Epithelial cell of alveolus of lung (primary cell): Measurements from ENCODE around the gene TRRAP.

DNA sequence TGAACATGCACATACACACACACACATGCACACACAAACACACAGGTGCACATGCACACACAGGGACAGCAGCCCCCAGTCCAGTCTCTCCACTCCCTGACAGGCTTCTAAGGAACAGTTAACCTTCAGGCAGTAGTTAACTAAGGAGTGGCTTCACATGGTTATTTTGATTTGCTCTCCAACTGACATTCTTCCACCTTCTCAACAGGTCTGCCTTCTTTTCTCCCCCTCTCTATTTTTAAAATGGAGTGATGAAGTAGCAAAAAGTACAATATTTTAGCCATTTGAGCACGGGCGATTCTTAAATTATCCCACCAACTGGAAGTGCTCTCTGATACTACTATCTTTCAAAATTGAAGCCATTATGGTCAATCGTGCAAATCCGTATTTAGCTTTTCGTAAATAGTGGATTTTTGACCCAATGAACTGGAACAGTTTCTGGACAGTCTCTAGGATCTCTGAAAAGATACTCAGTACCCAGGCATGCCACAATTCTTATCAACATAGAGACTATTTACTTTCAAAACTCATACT is 101.1 kb downstream of the SLC25A13 start:
- RAMPAGE, long total RNA = no peak
- RRBS = no CpG with 5 or more reads among the region's 5 CpGs

DNA sequence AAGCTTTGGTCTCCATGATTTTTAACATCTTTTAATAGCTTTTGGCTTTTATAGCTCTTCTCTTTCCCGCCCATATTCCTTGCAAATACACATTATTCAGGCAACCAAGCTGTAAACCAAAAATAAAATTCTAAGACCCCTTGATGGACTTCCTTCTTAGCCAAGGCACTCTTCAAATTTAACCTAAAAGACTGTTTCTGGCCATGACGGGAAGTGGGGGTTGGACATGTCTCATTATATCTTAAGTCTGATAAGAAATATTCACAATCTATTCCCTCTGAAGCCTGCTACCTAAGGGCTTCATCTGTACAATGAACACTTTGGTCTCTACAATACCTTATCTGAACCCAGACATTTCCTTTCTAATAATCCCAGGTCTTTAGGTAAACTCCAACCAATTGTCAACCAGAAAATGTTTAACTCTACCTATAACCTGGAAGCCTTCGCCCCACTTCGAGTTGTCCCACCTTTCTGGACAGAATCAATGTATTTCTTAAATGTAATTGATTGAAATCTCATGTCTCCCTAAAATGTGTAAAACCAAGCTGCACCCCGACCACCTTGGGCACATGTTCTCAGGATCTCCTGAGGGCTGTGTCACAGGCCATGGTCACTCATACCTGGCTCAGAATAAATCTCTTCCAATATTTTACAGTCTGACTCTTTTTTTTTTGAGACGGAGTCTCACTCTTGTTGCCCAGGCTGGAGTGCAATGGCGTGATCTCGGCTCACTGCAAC is 79.4 kb downstream of the SLC25A13 start:
- RAMPAGE, long total RNA = no peak
- RRBS = no CpG with 5 or more reads among the region's 8 CpGs

DNA sequence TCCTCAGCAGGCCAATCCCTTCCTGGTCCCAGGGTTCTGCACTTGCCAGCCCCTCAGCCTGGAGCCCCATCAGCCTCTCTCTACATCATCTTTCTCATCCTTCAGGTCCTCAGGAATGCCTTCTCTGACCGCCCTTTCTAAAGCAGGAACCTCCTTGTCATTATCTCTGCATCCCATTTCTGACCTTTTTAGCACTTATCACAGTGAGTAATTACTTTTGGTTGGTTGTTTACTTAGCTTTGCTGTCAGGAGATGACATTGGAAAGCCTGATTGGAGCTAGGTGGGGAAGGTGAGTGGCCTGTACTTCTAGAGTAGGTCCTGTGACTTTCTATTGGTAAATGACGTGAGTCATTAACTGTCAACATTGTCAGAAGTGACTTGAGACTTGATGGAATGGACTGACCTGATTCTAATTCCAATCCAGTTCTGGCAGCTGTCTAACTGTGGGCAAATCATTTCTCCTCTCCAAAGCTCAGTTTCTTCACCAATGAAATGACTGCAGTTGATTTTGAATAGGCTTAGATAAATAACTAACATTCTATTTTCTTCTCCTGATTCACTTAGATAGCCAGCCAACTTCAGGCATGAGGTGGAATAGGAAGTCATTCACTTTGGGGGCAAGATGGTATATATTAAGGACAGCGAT is 9.4 kb upstream of the SLC25A13 start:
- RAMPAGE, long total RNA = no peak
- RRBS = no CpG with 5 or more reads among the region's 3 CpGs

DNA sequence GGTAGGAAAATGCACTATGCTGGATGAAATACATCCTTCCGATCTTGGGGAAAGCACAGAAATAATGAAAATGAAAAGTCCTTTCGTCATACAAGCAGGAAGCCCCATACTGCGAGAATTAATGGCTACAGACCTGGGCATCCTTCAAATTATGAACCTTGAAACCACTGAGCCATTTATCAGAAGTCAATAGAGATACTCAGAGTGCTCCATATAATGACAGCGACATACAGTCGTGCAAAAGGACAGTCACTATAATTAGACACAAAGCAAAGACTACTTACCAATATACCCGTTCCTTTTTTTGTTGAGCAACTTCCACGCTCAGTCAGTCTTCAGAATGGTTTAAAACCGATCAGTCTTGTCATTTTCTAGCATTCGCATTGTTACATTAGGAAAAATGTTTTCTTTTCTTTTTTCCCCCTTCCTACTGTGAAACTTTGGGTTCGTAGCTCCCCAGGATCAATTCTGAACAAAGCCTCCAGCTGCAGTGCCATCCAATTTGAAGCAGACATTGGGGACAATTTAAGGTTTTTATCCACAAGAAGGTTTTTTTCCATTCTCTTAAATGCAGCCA is 6.3 kb downstream of the DLX6 start:
- RAMPAGE, long total RNA = no peak
- RRBS = no CpG with 5 or more reads among the region's 10 CpGs

- RAMPAGE, long total RNA = no peak
Observed at GRCh38 chr7:97232672-97233002, 115.1 kb downstream of the SDHAF3 start.

DNA sequence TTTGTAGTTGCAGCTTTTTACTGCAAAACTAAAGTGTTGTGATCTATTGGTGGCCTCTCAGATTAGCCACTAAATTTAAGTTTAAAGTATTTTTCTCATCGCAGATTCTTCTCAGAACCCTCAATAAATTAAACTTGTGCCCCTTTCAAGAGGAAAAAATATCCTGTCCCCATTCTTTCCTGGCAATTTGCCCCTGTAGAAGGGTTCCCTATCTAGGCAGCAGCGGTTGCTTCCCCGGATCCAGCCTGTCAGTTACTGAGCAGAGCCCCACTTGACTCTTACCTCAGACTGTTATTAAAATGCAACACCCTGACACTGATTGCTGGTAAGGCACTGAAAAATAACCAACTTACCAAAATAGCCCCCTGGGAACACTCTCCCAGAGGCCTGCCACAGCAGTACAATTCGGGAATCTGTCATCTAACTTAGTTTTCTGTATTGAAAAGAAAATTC is 13.9 kb downstream of the LMTK2 start:
- RAMPAGE, long total RNA = no peak
- RRBS = no CpG with 5 or more reads among the region's 4 CpGs

GRCh38 chr7:98137622-98138131 is 31.0 kb downstream of the LMTK2 start:
- RAMPAGE, long total RNA = no peak
- RRBS = no CpG with 5 or more reads among the region's 5 CpGs

GRCh38 chr7:98177347-98178240 is 33.6 kb upstream of the BHLHA15 start:
- RAMPAGE, long total RNA = no peak
- RRBS = no CpG with 5 or more reads among the region's 13 CpGs

DNA sequence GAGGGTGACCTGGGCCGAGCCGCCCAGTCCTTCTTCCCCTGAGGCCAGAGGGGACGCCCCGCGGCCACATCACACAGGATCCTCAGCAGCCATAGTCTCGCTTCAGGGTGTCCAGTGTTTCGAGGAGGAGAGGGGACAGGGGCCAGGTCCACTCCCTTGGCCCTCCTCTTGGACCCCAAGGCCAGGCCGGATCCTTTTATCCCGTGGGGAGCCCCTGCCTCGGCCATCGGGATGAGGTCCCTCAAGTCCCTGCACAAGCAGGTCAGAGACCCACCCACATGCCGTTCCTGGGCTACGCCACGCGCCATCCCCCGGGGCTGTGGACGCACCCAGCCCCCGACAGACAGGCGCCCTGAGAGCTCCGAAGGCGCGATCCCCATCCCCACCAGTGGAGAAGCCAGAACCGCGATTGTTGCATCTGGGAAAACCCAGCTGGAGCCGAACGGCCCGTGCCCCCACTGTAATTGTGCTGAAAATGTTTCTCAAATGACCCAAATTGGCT is 3.7 kb downstream of the BHLHA15 start:
- RAMPAGE, long total RNA = no peak
- RRBS = no CpG with 5 or more reads among the region's 27 CpGs

DNA sequence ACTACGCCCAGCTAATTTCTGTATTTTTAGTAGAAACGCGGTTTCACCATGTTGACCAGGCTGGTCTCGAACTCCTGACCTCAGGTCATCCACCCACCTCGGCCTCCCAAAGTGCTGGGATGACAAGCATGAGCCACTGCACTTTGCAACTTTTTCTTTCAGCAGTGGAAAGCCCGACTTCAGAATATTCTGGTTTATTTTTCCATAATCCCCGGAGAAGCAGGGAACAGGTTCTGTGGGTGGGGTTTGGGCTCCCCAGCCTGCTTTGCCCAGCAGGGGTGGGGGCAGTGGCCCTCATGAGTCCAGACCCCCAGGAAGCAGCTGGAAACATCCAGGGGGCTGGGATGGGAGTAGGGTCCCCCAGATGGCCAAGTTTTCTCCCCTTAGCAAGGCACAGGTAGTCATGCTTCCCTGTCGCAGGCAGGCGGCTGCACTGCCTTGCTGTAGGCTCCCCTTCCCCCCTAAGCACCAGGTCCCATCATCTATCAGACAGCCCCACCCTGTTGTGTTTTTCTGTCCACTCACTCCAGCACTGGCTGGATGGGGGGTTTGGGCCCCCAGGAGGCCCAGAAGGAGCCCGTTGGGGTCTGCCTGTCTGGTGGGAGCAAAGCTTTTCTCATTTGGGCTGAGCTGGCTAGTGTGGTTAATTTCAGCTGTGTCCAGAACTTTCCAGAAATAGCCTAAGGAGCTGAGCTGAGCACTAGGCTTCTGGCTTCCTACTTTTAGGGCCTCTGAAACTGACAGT is 7.8 kb downstream of the BRI3 start:
- RAMPAGE, long total RNA = no peak
- RRBS = no CpG with 5 or more reads among the region's 10 CpGs

DNA sequence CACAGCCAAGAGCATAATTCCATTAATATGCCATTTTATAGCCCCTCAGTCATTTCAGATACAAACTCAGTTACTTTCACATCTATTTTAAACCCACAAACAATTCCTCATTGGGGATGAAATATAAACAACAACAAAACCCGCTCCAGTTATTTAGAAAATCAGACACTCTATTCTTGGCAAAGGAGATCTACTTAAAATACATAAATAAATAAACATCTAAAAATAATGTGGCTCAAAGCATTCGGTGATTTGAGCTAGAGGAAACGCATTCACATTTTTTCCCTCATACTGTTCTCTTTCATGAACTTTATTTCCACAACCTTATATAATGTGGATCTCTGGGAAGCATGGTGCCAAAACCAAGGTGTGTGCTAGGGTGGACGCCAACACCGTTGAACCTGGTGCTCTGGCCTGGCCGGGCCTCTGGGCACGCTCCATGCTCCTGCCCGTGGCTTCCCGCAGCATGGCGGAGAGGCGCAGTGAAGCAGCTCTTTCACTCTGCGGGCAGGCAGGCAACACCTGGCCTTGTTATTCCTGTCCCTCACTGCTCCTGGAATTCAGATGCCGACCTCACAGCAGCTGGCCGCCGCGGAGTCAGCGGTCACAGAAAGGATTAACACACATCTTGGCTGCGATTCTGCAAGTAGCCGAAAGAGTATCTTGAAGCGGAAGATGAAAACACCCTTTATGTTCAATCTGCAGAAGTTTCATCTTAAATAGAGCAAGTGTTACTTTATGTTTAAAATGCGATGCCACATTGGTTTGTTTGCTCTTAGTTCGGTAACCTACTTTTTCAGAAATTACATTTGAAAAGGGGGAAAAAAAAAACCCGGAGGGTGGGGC is 41.9 kb downstream of the BRI3 start:
- RAMPAGE, long total RNA = no peak
- RRBS = no CpG with 5 or more reads among the region's 23 CpGs

DNA sequence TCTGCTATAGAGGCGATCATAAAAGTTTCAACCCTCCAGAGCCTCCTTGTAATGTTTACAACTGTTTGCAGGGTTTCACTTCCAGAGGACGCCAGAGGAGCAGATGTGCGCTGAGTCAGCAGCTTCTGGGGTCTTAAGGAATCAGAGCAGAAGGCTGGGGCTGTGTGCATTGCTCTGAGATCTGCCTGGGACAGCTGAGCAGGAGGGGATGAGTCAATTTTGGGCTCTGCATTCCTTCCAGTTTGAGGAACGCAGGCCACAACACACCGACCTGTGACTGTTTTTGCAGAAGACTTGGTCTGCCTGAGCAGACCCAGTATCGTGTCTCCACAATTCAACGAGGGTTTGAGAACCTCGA is 98.2 kb downstream of the TMEM130 start:
- RAMPAGE, long total RNA = no peak
- RRBS = no CpG with 5 or more reads among the region's 8 CpGs

GRCh38 chr7:98878137-98879494 is at the start of gene TRRAP:
TRRAP (plus strand) TSS chr7:98878532.
- RAMPAGE, long total RNA = start-site peak on the plus strand at chr7:98878571-98878606, 22 and 22 reads in 2 replicates
- RRBS = 1% methylated on average over 65 of the region's 141 CpGs

DNA sequence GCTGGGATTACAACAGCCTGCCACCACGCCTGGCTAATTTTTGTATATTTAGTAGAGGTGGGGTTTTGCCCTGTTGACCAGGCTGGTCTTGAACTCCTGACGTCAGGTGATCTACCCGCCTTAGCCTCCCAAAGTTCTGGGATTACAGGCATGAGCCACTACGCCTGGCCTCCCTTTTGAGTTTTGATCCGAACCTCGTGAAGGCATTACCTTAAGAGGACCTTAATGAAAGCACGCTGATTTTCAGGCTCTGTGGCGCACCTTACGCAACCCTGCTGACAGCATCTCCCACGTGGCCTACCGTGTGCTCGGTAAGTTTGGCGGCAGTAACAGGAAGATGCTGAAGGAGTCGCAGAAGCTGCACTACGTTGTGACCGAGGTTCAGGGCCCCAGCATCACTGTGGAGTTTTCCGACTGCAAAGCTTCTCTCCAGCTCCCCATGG is 43.2 kb downstream of the TRRAP start:
- RAMPAGE, long total RNA = no peak
- RRBS = no CpG with 5 or more reads among the region's 17 CpGs

DNA sequence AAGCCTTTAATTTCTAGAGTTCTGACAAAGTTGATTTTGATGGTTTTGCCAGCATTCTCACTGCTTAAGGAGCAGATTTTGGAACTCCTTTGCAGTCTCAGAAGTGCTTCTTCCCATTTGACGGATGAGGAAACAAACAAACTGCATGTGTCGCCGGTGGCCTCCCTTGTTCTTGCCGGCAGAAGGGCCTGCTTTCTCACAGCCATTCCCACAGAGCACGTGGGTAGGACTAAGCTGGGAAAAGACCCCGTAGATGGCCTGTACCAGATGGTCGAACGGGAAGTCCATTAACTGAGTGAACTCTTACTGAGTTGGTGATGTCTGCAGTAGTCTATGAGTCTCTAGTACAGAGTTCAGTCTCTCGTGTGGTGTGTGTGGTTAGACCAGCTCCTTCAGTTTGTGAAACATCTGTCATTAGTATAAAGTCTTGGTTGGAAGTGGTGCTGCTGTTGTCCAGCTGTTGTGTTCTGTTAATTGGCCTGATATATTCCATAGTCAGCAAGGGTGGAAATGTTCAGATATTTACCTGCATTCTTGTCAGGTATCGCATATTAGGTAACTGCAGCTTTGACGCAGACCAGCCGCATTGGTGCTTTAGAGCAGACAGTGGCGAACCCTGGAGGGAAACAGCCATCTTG is 132.0 kb downstream of the TRRAP start:
- RAMPAGE, long total RNA = no peak
- RRBS = no CpG with 5 or more reads among the region's 13 CpGs

- RAMPAGE, long total RNA = no peak
- RRBS = no CpG with 5 or more reads among the region's 13 CpGs
Observed at GRCh38 chr7:99103731-99104327, 40.1 kb downstream of the SMURF1 start.

DNA sequence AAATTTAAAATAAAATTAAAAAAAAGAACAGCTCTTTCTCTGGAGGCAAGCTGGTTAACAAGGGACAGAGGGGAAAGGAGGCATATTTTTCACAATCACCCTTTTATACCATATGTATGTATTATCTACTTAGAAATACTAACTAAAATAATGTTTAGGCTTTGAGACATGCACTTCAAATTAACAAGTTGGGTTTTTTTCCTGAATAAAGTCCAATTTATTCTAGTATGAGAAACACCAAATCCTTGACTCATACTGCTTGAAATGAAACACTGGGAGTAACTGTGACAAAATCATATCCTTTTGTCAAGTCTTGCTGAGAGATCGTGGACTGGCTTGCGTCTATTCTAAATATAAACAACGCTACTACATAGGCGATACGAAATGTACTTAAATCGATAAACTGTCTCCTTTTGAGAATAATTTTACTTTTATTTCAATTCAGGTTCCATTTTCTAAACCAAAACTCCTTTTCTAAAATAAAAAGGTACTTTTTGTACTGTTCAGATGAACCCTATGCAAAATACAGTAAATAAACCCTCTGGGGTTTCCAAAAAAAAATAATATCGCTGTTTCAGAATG is 16.3 kb downstream of the SMURF1 start:
- RAMPAGE, long total RNA = no peak
- RRBS = no CpG with 5 or more reads among the region's 7 CpGs

GRCh38 chr7:99326214-99326968 is 693 bp downstream of the ARPC1A start:
- RAMPAGE, long total RNA = no peak
- RRBS = no CpG with 5 or more reads among the region's 25 CpGs

DNA sequence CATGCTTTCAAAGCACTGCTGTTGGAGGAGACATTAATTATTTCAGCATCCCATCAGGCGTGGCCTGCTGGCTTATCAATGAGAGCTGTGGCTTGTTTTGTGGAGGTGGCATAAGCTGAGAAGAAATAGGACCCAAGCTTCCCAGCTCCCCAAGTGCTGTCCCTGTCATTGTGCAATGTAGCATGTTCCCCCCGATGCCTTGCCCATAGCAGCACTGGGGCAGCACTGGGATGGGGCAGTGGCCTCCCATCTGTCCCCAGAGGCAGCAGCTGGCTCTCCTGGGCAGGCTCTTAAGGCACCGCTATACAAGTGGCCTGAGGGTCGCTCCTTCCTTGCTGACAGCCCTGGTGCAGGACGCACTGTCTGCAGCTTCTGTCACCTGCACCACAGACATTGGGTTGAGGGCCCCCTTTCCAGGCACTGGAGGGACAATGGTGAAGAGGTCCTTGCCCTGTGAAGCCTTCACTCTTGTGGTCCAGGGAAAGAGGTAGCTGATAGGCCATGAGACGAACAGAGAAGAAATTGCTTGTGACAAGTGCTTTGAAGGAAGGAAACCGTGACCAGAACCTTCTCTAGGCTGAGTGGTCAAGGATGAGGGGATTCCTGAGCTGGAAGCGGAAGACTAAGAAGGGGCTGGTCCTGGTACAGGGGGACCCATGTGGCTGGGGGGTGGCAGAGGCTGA is 10.6 kb downstream of the CPSF4 start:
- RAMPAGE, long total RNA = no peak
- RRBS = no CpG with 5 or more reads among the region's 8 CpGs

- RAMPAGE, long total RNA = no peak
- RRBS = no CpG with 5 or more reads among the region's 11 CpGs
Observed at GRCh38 chr7:99501092-99501590, 1.1 kb upstream of the ZNF394 start.